ENCODE measurements around the genes DPM1 and MOCS3.

- PRO-cap: no peak
Observed at GRCh38 chr20:50542958-50543776, 33.0 kb downstream of the PTPN1 start.

DNA sequence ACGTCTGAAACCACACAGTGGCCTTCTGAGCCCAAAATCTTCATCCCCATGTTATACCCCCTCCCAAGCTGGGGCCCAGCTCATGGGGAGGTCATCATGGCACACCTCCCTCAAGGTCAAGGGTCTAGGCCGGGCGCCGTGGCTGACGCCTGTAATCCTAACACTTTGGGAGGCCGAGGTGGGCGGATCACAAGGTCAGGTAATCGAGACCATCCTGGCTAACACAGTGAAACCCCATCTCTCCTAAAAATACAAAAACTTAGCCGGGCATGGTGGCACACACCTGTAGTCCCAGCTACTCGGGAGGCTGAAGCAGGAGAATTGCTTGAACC is 74.6 kb downstream of the RIPOR3 start:
- PRO-cap: no peak

- PRO-cap: no peak
Observed at GRCh38 chr20:50710733-50710994, 19.3 kb upstream of the RIPOR3 start.

DNA sequence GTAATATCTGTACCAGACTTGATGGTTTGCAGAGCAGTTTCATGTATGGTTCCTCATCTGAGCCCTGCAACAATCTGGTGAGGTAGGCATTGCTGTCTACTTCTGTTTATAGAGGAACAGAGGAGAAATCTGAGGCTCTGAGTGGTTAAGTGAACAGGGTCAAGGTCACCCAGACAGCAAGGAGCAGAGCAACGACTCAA is 4.1 kb upstream of the PARD6B start:
- PRO-cap: no peak

DNA sequence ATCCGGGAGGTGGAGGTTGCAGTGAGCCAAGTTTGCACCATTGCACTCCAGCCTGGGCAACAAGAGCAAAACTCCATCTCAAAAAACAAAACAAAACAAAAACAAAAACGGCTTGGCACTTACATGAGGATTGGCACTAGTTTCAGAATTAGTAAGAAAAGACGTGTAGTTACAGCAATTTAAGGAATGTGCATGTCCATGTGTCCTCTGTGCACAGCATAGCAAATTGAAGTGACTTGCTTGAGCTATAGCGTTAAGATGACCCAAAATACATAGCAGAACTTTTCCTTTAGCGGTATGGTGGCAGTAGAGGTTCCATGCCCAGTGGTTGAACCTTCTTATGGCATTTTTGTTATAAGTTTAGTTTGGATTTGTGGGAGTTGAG is 2.0 kb downstream of the PARD6B start:
- PRO-cap: no peak

DNA sequence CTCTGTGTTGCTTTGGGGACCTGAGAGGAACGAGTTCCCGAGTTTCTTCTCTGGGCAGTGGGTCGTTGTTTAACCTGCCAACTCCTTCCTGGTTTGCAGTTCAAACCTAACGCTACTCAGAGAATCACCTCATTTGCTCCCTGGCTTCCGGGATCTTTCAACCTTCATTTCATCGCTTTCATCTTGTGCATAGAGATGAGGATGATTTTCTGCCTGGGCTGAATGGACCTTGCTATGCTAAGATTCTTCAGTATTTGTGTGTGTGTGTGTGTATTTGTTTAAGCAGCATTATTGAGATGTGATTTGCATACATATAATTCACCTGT is 9.9 kb downstream of the BCAS4 start:
- PRO-cap: bidirectional peak, plus-strand start at position 192 of the sequence, minus-strand start at position 95 of the sequence

DNA sequence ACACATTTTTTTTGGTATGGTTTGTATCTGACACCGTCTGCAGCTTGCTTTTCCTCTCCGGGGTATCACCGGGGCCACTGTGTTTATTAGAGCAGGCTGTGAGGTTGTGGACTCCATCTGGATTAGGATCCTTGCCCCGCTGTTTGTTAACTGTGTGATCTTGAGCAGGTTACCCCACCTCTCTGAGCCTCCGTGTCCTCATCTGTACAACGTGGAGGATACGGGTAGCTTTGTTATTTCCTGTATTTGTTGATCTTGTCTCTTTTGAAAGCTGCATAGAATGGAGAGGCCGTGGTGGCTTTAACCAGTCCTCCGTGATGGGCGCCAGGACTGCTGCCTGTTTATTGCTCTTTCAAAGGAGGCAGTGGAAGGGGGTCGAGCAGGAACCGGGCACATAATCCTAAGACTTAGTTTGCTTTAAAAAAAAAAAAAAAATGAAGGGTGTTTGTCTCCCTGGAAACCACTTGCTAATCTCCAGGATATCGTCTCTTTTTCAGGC is 22.9 kb downstream of the BCAS4 start:
- PRO-cap: no peak

DNA sequence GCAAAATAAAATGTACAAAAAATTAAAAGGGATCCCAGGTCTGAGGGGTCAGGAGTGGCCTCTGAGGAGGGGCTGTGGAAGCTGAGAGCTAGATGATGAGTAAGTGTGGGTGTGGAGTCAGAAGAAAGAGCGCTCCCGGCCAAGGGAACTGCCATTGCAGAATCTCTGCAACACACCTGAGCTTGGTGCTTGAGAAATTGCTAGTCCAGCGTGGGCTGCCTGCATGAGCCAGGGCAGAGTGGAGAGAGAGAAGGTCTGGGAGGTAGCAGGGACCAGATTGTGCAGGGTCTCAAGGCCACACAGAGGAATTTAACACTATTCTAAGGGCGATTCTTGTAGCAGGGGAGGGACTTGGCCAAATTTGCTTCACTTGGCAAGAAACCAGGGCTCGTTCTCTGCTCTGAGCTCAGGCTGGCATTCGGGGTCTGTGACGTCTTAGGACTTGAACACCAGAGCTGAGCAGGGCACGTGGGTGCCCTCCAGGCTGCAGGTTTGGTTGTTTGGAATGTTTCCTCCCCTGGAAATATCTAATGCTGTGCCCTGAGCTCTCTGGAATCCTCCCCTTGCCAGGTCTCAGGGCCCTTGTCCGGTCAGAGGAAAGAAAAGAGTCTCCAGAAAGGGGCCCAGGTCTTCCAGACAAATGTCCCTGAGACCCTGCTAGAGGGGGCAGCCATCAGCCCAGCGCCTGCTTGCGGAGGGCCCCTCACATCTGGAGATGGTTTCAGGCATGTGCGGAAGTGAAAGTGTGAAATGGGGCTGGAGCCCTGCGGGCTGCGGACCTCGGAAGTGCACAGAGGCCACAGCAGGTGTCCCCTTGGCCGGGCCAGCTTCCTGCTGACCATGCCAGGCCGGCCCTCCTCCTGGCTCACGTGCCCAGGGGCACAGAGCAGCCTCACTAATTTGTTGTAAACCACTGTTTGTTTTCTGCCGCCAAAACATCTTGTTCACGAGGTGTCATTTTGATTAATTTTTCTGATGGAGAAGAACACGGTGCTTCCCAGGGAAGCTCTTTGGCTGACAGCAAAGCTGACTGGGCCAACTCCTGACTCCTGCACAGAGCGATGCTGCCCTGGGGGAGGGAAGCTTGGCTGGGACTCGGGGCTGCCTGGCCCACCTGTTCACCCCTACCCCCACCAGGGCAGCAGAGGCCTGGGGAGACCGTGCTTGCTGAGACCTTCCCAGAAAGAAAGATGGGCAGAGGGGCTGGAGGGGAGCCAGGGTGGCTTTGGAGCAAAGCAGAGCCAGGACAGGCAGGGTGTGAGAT is 53.8 kb downstream of the BCAS4 start:
- PRO-cap: no peak

- PRO-cap: no peak
Observed at GRCh38 chr20:50893536-50894107, 37.6 kb downstream of the ADNP start.

- PRO-cap: no peak
Observed at GRCh38 chr20:50949427-50950114, 8.8 kb downstream of the DPM1 start.

GRCh38 chr20:50958198-50958654 is at the start of gene DPM1:
Gene DPM1, minus strand, starts transcription at chr20:50958532.
- PRO-cap: bidirectional peak, plus-strand start at chr20:50958833, minus-strand start at chr20:50958532

GRCh38 chr20:50958655-50959667 is at the start of gene MOCS3:
Gene MOCS3, plus strand, starts transcription at chr20:50958818.
- PRO-cap: bidirectional peak, plus-strand start at chr20:50958833, minus-strand start at chr20:50958532; unidirectional peak, plus-strand start at chr20:50958962

GRCh38 chr20:50984281-50984785 is 25.7 kb downstream of the MOCS3 start:
- PRO-cap: no peak

DNA sequence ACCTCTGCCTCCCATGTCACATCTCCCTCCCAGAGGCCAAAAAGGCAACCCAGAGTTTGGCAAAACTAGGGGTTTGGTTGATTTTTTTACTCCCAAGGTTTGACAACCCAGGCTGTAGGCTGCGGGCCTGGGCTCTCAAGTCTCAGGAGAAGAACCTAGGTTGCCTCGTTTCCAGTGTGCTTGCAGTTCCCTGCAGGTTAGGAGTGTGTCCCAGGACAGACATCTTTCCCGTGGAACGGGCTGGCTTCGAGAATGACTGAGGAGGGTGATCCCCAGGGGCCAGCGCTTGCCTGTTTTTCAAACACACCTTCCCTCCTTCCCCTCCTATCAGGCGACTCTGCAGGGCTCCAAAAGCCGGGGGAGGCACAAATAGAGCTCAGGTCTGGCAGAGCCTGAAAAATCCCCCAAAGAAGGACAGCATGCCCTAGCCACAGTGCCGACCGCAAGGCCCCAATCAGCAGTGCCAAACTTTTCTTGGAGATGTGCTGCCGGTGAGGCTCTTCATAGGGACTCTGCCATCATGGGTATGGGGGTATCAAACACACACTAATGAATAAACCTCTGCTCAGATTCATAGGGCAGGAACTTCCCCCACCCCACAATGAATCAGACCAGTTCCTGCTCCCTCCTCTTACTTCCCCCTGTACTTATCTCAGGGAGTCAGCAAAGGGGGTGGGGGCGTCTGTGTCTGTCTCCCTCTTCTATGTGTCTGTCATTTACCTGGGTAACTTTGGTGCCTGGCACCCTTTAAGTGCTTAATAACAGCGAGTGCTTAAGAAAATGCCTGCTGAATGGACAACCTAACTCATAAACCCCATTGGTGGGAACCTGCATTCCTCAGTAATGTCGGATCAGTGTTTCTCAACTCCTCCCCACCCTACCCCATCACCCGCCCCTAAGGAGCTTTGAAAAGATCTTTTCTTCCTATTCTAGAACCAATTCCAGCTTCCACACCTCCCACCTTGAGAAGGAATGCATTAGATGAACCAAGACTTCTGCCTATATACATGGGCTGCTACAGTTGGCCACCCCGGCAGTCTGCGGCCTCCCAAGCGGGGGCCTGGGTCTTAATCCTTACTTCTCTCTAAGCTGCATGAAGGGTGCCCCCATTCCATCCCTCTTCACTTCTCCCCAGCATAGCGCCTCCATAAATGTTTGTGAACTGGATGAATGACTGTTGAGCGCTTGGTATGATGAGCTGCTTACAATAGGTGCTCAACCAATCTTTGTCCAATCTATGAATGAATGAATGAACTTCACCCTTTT is 1.5 kb downstream of the KCNG1 start:
- PRO-cap: no peak

DNA sequence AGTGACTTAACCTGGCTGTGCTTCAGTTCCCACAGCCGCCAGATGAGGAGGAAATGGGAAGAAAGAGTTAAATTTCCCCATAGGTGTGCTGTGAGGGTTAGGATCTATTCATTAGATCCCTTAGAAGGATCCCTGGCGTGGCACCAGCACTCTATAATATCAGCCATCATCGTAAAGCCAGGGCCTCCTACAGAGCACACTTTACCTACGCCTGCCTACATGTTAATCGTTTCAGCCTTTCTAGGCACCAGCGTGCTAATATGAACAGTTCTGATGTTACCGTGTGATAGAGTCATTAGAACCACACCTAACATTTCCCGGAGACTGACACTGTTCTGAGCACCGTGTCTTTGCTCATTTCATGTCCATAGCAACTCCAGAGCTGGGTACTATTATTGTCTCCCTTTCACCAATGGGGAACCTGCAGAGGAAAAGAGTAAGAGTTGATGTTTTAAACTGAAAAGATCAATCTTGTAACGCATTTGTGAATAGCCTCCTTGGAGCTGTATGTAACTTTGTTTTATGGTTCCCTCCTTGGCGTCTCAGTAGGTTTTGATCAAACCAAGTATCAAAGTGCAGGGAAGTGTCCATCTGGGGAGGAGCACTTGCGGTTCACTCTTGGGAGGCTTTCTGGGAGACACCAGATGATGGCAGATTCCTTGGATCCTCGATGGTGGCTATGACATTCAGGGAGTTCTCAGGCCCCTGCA is 73.8 kb upstream of the KCNG1 start:
- PRO-cap: no peak

DNA sequence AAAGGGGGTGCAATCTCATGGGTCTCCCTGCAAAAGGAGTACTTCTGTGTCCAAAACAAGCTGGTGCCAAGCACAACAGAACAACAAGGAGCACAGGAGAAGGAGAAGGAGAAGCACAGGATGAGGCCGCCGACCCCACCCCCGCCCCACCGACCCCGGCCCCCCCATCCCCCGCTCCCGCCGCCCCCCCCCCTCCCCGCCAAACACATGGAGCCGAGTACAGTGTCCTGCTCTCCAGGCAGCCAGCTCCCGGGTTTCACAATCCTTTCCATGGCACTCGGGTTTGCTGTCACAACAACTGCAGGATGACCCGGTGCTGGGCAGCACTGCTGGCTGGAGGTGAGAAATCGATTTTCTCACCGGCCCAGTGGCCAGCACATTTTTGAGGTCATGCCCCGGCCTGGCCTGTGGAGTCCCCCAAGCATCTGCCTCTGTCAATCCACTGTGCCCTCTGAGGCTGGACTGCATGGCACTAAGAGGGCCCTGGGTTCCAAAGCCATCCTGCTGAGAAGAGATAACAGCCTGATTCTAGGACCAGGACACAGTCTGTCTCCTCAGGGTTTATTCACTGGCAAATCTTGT is 129.6 kb downstream of the NFATC2 start:
- PRO-cap: no peak

- PRO-cap: no peak
Observed at GRCh38 chr20:51493306-51493666, 49.2 kb downstream of the NFATC2 start.

GRCh38 chr20:51522951-51523907 is 19.3 kb downstream of the NFATC2 start:
- PRO-cap: no peak

DNA sequence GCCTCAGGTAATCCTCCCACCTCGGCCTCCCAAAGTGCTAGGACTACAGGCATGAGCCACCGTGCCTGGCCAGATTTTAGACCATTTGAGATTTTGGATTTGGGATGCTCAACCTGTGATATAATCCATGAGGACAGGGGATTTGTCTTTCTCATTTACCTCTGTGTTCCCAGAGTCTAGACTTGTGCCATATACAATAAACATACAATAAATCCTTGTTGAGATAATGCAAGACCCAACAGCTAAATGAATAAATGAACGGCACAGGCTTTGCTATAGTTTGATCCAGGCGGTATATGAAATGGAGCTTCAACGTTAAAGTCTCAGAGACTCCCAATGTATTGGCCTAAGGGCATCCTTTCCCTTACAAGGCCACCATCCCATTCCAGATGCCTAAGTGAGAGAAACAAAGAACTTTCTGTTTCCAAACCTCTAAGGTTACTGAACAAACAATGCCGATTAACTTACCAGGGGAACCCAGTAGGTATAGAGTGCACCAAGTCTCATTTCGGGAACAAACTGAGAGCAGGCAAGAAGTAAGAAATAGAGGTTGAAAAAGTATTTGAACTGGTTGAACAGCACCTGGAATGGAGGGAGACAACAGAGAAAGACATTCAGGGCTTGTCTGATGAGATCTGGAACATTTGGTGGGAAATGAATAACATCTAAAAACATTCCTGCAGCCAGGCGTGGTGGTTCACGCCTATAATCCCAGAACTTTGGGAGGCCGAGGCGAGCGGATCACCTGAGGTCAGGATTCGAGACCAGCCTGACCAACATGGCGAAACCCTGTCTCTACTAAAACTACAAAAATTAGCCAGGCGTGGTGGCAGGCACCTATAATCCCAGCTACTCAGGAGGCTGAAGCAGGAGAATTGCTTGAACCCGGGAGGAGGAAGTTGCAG is 42.6 kb downstream of the ATP9A start:
- PRO-cap: no peak

GRCh38 chr20:51768766-51769185 is 586 bp upstream of the ATP9A start:
- PRO-cap: no peak

All from SUDHL5 (cell line).